Fibroblast of villous mesenchyme (primary cell): ENCODE measurements around the gene CDKN3.

- CAGE, long polyA plus RNA: no peak
Observed at GRCh38 chr14:51448832-51449481, 202.8 kb upstream of the FRMD6 start.

DNA sequence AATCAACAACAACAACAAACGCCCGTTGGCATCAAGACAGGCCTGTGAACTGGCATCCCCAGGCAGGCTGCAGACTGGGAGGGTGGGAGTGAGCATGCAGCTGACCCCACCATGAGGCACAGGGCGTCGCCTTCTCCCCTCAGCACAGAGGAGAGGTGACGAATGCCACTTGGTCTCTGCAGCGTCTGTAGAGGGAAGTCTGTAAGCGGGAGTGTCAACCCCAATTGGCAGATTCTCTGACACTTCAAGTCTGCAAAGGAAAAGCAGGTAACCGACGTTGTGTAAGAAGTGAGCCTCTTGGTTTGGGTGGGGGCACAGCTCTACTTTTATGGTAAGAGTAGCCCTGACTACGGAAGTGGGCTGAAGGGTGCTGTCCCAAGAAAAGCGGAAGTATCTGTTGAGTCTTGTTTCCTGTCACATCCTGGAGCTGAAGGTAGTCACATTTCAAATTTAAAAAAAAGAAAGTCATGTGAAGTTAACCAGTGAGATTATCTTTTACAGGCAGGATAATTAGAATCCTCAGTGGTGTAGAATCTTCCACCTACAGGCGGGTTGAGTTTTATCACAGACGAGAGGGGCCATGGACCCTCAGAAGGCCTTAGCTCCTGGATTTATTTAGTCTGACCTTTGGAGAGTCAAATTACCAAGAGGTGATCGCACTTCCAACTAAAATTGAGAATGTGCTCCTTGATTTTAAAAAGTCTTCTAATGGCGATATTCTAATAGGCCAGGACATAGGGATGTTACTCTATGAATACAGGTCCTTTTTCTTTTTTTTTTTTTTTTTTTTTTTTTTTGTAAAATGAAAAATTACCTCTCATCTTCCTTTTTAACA is 13.1 kb upstream of the GNG2 start:
- CAGE, long polyA plus RNA: no peak

DNA sequence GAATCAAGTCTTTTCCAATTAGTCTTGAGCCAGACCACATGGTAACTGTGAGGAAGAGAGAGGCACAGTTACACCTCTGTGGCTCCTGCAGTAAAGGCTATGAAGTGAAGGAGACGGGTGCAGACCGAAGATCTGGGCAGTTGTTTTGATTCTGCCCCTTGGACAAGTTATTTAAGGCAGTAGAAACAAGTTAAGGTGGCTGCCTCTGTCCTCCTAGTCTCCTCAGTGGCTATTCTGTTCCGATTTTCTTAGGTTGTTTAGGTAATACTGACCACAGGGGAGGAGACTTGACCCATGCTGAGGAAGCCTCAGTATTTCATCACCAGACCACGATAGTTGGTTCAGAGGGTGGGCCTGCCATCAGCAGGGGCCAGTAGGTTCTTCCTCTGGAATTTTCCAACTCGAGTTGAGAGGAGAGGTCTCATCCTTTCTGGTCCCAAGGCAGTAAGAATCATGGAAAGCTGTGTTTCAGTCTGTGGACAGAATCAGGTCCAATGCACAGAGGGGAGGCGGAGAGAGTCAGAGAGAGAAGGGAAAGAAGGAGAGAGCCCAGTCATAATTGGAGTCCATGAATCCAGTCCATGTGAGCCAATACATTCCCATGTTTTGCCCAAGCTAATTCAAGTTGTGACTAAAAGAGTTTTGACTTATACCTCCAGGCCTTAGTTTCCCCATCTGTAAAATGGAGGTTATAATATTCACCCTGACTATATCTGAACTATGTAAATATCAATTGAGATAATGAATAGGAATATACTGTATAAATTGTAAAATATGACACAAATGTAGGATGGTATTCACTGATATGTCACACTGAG is 24.3 kb downstream of the GNG2 start:
- CAGE, long polyA plus RNA: no peak

DNA sequence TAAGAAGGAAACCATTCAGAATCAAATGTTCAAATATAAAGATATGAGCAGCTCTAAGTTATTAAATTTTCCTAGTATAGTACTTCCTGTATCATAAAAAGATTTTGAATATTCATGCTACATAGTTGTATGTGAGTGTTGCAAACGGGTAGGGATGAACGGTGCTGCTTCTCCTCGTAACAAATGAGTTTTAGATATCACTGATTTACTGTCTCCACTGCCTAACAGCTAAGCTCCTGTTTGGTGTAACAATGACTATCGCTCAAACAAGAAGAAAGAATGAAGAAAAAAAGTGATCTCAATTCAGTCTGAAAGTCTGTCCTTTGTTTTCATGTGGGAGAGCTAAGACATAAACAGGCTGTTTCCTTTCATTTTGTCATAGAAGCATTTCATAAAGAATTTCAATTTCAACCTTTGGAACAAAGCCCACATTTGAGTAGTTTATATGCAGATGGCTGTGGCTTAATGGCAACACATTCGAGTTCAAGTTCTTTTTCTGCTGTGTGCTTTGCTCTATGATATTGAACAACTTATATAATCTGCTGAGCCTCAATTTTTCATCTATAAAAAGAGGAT is 26.0 kb upstream of the RTRAF start:
- CAGE, long polyA plus RNA: no peak

GRCh38 chr14:52003265-52003636 is 13.9 kb downstream of the RTRAF start:
- CAGE, long polyA plus RNA: no peak

GRCh38 chr14:52315282-52316092 is 1.4 kb downstream of the PTGER2 start:
- CAGE, long polyA plus RNA: no peak

DNA sequence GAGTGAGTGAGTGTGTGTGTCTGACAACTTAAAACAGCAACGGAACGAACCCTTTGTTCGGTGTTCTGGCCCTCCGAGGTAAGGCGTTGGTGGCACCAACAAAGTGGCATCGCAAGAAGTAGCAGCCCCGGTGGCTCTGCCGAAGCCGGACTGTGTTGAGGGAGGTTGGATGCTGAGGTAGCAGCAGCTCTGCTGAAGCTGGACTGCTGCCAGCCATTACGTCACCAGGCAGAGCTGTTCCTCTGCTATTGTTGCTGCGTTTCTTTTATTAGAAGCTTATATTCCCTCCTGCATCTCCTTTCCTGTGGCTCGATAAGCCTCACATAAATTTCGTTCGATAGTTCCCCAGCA is 1.1 kb downstream of the GPR137C start:
- CAGE, long polyA plus RNA: no peak

GRCh38 chr14:52659603-52660349 is 35.6 kb downstream of the ERO1A start:
- CAGE, long polyA plus RNA: no peak

- CAGE, long polyA plus RNA: no peak
Observed at GRCh38 chr14:52789837-52790366, 1.5 kb downstream of the GNPNAT1 start.

DNA sequence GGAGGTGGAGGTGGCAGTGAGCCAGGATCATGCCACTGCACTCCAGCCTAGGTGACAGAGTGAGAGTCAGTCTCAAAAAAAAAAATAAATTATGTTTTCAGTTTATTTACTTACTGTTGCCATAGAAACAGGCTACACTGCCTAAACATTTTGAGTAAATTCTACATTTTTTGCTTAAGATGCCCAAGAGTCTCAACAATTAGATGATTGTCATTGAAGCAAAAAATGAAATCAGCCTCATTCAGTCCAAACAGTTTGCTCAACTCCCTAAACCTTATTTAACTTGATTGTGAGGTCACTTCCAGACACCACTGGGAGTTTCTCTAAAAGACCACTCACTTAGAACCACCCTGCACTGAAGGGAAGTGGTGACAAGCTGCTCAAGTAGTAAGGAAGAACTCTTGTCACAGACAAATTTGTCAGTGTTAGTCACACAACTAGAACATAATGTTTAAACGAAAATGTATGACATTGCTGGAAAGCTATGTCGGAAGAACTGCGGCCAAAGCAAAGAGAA is 9.8 kb upstream of the GNPNAT1 start:
- CAGE, long polyA plus RNA: no peak

DNA sequence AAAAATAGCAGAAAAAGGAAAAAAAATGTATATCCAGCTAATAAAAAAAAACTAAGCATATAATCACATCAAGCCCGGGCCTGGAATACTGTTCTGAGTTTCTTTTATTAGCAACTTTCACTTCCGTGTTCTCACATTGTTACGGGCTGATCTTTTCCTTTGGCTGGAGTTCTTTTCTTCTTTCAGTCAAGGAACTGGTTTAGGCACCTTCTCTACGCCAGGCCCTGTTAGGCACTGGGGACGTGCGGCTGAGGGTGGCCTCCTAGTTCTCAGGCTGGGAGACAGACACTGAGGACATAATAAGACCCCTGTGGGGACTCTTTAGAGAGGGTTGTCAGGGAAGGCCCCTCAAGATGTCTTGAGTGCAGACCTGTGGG is 53.2 kb upstream of the GNPNAT1 start:
- CAGE, long polyA plus RNA: no peak

DNA sequence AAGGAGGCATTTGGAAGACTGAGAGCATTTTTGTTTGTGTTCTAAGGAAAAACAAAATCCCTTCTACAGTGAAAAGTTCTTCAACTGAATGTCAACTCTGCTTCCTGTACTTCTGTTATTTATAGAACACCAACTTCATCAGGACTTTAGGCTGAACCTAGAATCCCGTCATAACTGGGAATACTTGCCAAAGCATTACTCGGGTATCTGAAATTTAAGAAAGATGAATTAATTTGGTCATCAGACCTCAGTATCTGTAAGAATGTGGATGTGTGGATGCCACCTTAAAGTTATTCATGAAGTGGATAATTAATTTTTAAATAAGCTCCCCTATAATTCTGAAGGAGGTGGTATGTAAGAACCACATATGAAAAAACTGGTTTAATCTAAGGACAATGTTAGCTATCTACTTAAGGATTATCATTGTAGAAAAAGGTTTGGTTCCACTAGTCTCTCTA is 73.1 kb downstream of the FERMT2 start:
- CAGE, long polyA plus RNA: no peak

GRCh38 chr14:53010893-53011662 is 60.2 kb upstream of the FERMT2 start:
- CAGE, long polyA plus RNA: no peak

DNA sequence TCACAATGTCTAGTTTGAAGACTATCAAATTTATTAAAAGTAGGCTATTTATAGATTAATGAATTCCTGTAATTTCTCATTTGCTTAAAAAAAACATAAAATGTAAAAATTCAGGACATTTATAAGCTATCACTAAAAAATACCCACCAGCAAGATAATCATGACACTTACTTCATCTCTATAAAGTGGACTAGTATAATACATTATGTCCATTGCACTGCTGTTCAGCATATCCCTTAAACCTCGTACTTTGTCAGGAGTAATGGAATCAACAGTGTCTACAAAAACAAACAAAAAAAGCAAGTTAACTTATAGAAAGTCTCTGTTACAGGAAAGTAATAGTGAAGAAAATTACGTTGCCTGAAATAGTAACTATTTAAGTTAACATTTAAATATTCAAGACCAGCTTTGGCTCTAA is 80.7 kb downstream of the DDHD1 start:
- CAGE, long polyA plus RNA: no peak

- CAGE, long polyA plus RNA: no peak
Observed at GRCh38 chr14:53150054-53150765, 2.9 kb downstream of the DDHD1 start.

- CAGE, long polyA plus RNA: no peak
Observed at GRCh38 chr14:53217369-53218118, 64.4 kb upstream of the DDHD1 start.

DNA sequence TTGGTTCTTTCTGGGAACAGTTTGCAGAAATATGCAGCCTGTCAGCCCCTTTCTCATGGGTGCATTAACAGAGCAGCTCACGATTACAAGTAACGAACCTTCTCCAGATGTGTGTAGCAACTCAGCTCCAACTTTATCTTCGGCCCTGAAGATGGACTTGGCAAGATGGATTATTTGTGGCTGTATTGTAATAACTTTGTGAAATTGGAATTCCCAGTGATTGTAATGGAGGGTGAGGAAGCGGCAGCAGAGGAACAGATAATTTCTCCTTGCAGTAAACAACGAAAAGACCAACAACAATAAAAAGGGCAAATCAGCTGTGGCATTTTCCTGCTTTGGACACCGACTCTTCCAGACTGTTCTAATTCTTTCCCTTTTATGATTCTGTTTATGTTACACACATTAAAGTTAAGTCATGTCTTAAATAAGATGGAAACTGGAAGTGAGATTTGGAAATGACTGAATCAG is 214.7 kb upstream of the DDHD1 start:
- CAGE, long polyA plus RNA: no peak

DNA sequence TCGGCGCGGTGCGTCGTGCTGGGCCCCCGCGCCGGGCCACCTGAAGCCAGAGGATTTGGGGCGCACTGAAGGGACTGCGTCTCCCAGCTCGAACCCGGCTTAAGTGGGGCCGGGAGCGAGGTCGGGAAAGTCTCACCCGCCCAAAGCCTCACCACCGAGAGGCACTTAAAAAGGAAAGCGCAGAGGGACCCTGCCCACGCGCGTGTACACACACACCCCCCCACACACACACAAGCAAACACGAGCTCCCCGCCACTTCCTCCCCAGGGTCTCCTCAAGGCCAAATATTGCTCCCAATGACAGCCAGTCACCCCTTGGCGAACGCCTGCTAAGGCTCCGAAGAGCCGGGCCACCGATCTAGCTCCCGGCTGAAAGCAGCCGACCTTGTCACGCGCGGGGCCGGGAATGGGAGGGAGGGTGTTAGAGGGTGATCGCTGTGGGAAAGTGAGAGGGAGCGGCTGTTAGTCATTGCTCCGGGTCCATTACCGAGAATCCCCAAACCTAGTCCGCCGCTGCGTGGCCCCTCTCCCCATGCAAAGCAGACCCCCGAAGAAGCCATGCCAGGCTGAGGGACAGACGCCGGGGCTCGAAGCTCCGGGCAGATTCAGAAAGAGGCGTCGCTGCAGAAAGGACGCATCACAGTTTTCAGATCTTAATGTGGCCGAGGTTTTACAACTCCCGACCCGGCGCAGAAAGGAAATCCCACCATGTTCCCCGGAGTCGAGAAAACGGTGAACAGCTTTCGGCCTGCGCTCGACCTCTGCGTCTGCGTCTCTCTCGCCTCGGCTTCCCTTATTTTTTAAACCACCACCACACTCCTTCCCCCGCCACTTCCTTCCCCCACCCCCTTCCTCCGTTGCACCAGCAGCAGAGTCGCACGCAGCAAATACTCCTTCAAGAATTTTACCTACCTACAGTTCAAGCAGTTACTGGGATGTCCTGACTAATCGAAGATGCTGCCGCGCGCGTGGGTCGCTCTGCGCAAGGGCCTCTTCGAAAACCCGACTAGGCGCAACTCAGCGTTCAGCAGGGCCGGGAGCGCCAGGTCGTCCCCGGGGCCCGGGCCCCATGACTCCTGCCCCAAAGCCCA is 2.6 kb downstream of the BMP4 start:
- CAGE, long polyA plus RNA: no peak

- CAGE, long polyA plus RNA: no peak
Observed at GRCh38 chr14:54299383-54300012, 97.3 kb upstream of the CDKN3 start.

GRCh38 chr14:54396306-54397328 is at the start of gene CDKN3:
Gene CDKN3 (plus strand): TSS chr14:54397007.
- CAGE, long polyA plus RNA: start-site peak on the plus strand at chr14:54396969-54397054, 997 and 934 reads in 2 replicates